Peyer's patch (tissue), 4 donors: Measurements from ENCODE around the gene NEXN.

- PRO-cap = no peak
- RAMPAGE, long total RNA, 4 experiments = no peak in any of the 4 experiments
These were observed 433.2 kb upstream of the ZRANB2 start for GRCh38 chr1:71513897-71514601.

DNA sequence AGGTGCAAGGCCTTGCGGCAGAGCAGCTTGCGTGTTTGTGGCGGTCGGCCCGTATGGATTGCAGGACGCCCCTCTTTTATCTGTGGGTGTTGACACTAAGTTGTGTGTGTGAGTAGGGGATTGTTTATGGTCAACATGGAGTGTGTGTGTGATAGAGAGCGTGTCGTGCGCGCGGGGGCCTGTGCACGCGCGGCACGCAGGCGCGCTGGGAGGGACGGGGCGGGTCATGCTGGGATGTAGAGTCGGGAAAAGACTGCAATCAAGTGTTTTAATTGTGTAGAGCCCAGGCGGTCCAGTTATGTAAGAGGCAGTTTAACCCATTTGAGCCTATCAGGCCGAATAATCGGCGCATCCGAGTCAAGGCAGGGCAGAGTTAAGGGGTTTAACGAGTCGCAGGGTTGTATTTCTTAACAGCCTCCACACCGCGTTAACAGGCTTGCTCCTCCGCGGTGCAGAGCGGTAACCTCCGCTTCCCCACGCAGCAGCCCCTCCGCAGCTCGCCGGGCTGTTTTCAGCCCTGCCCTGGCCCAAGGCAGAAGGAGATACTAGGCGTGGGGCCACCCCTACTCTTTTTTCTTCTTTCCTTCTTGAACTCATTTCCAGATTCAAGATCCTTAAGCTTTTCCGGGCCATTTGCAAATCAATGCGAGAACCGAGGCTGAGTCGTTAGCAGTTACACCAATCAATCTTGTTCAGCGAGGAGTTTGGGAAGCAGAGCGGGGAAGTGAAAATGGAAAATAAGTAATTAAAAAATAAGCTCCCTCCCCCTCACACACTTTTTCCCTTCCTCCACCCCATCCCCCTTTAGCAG is 1.4 kb upstream of the NEGR1 start:
- PRO-cap = bidirectional peak, plus-strand start at position 403 of the sequence, minus-strand start at position 181 of the sequence
- RAMPAGE, long total RNA, 4 experiments = no peak in any of the 4 experiments

GRCh38 chr1:74652396-74653106 is 21.0 kb downstream of the ERICH3 start:
- PRO-cap = no peak
- RAMPAGE, long total RNA, 4 experiments = no peak in any of the 4 experiments

DNA sequence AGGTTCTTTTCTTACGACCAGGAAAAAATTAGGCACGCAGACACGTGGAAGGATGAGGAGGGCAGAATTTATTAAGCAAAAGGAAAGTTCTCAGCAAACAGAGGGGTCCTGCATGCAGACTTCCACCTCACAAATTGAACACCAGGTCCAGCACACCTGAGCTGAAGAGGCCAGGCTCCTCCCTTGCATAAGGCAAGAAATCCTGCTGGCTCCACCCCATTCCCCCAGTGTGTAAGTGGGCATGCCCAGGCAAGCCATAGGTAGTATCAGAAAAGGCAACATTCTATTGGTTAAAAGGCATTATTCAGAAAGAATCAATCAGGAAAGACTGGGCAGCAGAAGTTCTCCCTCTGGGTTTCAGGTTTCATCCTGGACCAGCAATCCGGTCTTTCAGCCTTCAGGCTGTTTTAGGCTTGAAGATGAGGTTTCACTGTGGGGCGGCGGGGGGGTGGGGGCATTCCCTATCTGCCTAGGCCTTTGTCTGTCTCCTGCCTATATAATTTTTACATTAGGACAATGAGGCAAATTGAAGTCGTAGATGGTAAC is 42.1 kb upstream of the LHX8 start:
- PRO-cap = no peak
- RAMPAGE, long total RNA, 4 experiments = no peak in any of the 4 experiments

- PRO-cap = no peak
- RAMPAGE, long total RNA, 4 experiments = no peak in any of the 4 experiments
These were observed 4.0 kb upstream of the LHX8 start for GRCh38 chr1:75130234-75130618.

GRCh38 chr1:75677848-75678579 is 46.5 kb upstream of the ACADM start:
- PRO-cap = no peak
- RAMPAGE, long total RNA, 4 experiments = no peak in any of the 4 experiments

DNA sequence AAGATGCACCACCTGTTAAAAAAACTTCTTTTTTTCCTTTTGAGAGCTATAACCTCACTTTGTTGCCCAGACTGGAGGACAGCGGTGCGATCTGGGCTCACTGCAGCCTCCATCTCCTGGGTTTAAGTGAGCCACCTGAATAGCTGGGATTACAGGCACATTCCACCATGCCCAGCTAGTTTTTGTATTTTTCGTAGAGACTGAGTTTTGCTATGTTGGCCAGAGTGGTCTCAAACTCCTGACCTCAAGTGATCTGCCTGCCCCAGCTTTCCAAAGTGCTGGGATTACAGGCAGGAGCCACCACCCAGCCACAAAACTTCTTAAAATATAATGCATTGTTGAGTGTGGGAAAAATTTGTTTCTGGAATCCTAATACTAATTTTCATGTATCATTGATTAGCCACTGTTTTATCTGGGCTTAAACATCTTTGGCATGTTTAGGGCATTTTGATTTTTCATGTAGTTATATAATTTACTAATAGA is 2.3 kb downstream of the RABGGTB start:
- PRO-cap = no peak
- RAMPAGE, long total RNA, 4 experiments = no peak in any of the 4 experiments

DNA sequence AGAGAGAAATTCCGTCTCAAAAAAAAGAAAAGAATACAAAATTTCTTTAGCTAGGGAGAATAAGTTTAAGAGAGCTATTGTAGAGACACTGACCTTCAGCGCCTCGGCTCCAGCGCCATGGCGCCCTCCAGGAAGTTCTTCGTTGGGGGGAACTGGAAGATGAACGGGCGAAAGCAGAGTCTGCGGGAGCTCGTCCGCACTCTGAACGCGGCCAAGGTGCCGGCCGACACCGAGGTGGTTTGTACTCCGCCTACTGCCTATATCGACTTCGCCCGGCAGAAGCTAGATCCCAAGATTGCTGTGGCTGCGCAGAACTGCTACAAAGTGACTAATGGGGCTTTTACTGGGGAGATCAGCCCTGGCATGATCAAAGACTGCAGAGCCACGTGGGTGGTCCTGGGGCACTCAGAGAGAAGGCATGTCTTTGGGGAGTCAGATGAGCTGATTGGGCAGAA is 167.6 kb upstream of the ST6GALNAC5 start:
- PRO-cap = no peak
- RAMPAGE, long total RNA, 4 experiments = no peak in any of the 4 experiments

DNA sequence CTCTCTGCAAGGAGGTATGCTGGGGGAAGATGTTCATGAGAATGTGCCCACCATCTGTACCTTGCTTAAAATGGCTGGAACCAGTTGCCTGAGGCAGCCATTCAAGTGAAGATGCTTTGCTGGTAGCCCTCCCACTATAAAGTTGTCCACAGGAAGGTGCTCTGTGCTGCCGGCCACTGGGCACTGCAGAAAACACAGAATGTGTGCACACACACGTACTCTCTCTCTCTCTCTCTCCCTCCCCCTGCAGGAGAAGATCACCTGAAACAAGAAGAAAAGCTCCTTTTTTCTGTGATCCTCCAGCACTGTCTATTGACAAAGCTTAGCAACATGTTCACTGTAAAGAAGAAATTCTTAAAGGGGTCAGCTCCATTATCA is 134.8 kb downstream of the PIGK start:
- PRO-cap = no peak
- RAMPAGE, long total RNA, 4 experiments = no peak in any of the 4 experiments

- PRO-cap = no peak
- RAMPAGE, long total RNA, 4 experiments = no peak in any of the 4 experiments
These were observed 186.7 kb downstream of the AK5 start for GRCh38 chr1:77468438-77468980.

DNA sequence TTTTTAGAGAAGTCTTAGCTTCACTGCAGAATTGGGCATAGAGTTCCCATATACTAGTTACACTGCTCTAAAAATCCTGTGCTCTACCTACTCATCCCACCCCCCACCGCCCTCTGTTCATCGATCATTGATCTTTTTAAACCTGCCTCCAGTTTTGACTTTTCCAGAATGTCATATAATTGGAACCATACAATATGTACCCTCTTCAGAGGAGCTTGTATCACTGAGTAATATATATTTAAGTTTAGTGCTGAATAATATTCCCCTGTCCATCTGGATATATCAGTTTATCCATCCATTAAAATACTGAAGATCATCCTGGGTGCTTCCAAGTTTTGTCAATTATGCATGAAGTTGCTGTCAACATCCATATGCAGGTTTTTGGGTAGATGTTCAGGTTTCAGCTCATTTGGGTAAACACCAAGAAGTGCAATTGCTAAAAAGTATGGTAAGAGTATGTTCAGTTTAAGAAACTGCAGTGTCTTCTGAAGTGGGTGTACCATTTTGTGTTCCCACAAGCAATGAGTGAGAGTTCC is 124.6 kb downstream of the ZZZ3 start:
- PRO-cap = no peak
- RAMPAGE, long total RNA, 4 experiments = no peak in any of the 4 experiments

DNA sequence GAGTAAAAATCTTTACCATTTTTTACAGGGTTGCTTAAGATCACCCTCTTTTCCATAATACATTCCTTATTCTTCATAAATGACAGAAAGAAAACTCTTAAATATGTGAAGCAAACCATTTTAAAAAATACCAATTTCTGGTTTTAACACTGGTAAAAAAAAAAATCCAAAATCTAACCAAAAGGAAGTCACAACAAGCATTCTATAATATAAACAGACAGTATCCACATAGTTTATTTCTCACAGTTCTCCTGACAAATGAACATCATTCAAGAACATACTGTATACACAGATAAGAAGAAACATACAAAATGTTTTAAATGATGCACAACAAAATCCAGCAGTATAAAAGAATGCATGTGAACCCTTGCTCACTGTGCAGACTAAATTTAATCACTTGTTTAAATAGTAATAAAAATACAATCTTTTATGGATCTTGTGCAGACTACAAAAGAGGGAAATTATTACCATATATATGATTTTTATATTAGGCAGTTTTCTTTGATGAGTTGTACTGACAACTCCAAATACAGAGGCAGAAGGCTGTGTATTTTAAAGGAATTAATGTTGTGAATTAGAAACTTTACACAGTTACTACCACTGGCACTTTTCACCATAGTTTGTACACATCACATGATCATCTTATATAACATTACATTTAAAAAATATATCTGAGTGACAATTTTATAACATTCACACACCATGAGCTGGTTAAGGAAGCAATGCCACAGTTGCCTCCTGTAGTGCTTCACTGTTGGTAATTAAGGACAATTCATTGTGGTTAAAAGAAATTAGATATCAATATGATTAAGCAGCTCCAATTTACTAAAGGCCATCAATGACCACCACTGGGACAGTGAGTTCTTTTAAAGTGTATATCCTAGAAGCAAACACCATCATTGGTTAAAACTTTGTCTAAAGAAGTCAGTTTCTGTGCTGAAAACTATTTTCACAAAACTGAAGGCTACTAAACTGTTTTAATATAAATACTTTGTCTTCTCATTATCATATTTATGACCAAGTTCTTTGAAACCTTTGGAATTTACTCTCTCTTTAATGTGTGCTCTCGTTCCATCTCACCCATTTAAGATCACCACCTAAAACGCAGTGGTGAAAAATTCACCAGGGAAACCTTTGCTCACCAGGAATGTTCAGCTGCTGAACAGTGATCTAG is 117.8 kb downstream of the ZZZ3 start:
- PRO-cap = no peak
- RAMPAGE, long total RNA, 4 experiments = no peak in any of the 4 experiments

DNA sequence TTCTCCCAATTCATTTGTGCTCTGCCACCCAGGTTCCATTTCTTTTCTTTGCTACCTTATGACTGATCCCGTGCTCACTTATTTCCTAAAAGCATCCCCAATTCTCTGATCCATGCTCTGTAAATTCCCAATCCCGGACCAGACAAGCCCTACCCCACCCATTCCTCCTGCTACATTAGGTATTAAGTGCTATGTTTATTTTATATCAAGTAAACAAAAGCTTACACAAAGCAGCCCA is 112.7 kb downstream of the ZZZ3 start:
- PRO-cap = no peak
- RAMPAGE, long total RNA, 4 experiments = no peak in any of the 4 experiments

- PRO-cap = no peak
- RAMPAGE, long total RNA, 4 experiments = no peak in any of the 4 experiments
These were observed 3.6 kb downstream of the USP33 start for GRCh38 chr1:77755981-77756593.

DNA sequence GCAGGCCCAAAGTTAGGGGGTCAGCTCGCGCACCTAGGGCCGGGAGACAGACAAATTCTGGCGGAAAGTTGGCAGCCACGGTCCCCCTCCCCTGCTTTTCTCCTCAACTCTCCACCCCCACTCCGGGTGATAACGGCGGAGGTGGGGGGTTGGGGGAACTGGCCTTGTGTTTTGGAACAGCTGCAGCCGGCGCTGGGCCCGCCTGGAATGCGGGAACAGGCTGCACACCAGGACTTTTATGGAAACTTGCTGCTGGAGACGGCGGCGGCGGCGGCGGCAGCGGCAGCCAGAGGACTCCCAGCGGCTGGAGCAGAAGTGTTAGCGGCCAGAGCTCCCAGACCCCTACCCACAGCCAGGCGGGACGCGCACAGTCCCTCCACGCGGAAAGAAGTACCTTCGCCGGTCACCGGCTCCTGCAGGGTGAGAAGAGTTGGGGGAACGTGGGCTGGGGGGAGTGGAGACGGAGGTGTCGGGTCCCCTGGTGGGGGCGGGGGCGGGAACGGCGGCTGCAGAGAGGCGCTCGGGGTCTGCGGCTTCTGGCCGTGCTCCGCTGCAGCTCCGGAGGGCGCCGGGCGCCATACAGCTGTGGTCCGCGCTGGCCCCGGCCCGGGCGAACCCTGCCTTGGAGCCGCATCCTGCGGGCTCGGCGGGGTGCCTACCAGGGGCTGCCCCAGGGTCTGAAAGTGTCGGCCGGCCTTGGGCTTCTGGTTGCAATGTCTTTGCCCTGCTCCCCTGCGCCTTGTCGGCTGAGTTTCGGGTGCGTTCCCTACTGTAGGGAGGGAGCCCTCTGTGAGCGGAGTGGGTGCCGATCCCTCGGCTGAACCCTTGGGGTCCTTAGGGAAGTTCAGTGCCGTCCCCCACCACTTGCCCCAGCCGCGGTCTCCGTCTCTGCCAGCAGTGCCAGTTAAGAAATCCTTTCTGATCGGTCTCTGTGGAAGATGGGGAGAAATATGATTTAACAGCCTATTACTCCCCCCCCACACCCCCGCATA is at the start of gene NEXN:
Gene NEXN, plus strand, starts transcription at position 285 of the 992 bp plus-strand sequence.
- PRO-cap = bidirectional peak, plus-strand start at position 243 of the sequence, minus-strand start at position 209 of the sequence
- RAMPAGE, long total RNA, 4 experiments = start-site peak on the plus strand in 4 of 4 experiments, centred at positions 159 to 274 of the sequence, 17 to 158 reads per replicate

DNA sequence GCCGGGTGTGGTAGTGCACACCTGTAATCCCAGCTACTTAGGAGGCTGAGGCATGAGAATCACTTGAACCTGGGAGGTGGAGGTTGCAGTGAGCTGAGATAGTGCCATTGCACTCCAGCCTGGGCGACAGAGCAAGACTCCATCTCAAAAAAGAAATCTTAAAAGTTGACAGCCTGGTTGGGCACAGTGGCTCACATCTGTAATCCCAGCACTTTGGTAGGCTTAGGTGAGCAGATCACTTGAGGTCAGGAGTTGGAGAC is 7.2 kb downstream of the NEXN start:
- PRO-cap = no peak
- RAMPAGE, long total RNA, 4 experiments = no peak in any of the 4 experiments

DNA sequence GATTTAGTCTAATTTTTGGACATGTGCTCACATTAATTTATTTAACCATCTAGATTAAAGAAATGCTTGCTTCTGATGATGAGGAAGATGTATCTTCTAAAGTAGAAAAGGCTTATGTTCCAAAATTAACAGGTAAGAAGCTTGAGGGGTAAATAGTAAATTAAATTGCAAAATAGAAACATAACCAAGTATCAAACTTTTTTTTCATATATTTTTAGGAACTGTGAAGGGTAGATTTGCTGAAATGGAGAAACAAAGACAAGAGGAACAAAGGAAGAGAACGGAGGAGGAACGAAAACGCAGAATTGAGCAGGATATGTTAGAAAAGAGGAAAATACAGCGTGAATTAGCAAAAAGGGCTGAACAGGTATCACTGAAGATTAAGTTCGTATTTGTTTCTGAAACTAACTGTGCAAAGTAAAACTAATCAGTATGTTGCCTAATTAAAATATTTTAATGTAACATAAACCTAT is 29.5 kb downstream of the NEXN start:
- PRO-cap = no peak
- RAMPAGE, long total RNA, 4 experiments = start-site peak on the plus strand in 1 of 4 experiments, centred at position 311 of the sequence, 8 reads per replicate

GRCh38 chr1:77940836-77941716 is 37.8 kb downstream of the FUBP1 start:
- PRO-cap = no peak
- RAMPAGE, long total RNA, 4 experiments = no peak in any of the 4 experiments

- PRO-cap = no peak
- RAMPAGE, long total RNA, 4 experiments = no peak in any of the 4 experiments
These were observed 7.3 kb upstream of the GIPC2 start for GRCh38 chr1:78038587-78038839.

GRCh38 chr1:78068667-78069326 is 23.0 kb downstream of the GIPC2 start:
- PRO-cap = no peak
- RAMPAGE, long total RNA, 4 experiments = no peak in any of the 4 experiments